ENCODE measurements around the gene TOGARAM1.

- PRO-cap = no peak
Observed at GRCh38 chr14:35985687-35986369, 159.7 kb downstream of the BRMS1L start.

DNA sequence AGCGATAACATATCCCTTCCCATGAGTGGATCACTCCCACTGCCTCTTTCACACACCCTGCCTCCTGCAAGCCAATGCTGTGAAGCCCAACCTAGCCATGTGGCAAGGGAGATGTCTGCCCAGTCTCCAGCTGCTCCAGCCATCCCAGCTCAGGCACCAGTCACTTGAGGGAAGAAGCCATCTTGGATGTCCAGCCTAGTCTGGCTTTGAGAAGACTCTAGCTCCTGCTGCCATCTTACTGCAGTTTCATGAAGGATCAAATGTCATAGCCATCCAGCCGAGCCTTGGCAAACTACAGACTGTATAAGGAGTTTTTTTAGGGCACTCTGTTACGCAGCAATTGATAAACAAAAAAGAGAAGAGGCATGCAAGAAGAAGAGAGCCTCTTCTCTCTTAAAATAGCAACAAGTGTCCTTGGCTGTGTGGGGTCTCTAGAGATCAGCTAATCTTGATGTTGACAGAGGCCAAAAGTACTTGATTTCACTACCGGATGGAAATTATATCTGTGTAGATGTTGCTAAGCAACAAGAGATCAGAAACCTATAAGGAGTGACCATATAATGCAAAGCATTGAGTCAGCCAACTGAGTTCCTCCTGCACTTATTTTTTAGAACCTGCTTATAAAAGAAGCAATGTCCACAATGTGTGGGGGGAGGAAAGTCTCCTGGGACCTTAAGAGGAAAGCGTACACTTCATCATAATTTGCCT is 241.5 kb downstream of the BRMS1L start:
- PRO-cap = unidirectional peak, minus-strand start at position 202 of the sequence

- PRO-cap = bidirectional peak, plus-strand start at chr14:36218006, minus-strand start at chr14:36217738
Observed at GRCh38 chr14:36217881-36218106, 102.6 kb downstream of the MBIP start.

- PRO-cap = bidirectional peak, plus-strand start at chr14:36514072, minus-strand start at chr14:36513535; bidirectional peak, plus-strand start at chr14:36514378, minus-strand start at chr14:36514332
Observed at GRCh38 chr14:36513440-36514428, 6.3 kb downstream of the NKX2-1 start.

DNA sequence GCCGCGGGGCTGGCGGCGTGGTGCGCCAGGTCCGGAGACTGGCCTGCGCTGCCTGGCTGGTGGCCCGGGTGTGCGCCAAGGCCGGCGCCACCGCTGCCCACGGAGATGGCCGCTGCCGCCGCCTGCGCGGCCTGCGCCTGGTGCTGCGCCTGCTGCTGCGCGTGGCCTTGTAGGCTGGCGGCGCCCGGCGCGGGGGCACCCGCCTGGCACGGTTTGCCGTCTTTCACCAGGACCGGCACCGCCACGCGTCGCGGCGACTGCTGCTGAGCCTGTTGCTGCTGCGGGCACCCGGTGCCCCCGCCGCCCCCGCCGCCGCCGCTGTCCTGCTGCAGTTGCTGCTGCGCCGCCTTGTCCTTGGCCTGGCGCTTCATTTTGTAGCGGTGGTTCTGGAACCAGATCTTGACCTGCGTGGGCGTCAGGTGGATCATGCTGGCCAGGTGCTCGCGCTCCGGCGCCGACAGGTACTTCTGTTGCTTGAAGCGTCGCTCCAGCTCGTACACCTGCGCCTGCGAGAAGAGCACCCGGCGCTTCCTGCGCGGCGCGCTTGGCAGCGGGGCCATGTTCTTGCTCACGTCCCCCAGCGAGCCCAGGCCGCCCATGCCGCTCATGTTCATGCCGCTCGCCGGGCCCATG is 2.5 kb downstream of the NKX2-1 start:
- PRO-cap = bidirectional peak, plus-strand start at position 495 of the sequence, minus-strand start at position 259 of the sequence

DNA sequence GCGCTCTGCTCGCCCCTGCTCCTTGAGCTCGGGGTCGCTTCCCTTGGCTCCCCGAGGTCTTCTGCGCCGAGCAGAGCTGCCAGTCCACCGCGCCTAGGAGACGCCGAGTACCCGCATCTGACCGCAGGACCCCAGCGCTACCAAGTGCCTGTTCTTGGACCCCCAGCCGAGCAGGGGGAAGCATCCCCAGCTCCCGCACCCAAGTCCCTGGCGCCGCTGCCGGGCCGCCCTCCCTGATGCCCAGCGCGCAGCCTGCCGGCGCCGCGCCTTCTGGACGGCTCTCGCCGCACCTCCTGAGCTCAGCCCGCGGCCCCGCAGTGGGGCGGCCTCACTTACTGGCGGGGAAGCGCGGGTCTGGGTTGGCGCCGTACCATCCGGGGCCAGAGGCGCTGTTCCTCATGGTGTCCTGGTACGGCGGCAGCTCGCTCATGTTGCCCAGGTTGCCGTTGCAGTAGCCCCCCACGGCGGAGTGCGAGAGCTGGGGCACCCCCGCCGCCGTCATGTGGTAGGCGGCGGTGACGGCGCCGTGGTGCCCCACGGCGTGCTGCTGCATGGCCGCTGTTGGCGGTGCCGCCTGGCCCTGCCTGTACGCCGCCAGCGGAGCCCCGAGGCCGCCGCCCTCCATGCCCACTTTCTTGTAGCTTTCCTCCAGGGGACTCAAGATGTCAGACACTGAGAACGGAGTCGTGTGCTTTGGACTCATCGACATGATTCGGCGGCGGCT is 1.2 kb downstream of the NKX2-1 start:
- PRO-cap = bidirectional peak, plus-strand start at position 399 of the sequence, minus-strand start at position 272 of the sequence; unidirectional peak, minus-strand start at position 637 of the sequence

DNA sequence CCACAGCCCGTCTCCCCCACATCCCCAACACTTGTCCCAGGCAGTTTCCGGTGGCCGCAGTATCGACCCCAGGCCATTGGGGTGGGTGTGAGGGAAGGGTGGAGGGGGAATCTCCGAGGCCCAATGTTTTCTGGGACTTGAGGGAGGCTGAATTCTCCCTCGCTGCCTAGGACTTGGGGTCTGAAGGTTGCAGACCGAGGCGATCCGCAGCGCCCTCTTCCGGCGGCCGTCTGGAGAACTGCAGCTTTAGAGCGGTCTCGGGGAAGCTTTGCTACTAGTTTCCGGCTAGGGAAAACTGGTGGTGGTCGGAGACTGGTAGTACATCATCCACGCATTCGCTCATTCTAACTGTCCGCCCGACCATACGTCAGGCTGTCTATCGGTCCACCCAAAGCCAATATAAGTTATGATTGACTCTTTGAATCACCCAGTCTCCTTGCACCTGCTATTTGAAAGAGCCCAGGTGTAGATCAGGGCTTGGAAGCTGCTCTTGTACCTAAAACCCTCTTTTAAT is 5.5 kb upstream of the NKX2-1 start:
- PRO-cap = bidirectional peak, plus-strand start at position 277 of the sequence, minus-strand start at position 175 of the sequence

DNA sequence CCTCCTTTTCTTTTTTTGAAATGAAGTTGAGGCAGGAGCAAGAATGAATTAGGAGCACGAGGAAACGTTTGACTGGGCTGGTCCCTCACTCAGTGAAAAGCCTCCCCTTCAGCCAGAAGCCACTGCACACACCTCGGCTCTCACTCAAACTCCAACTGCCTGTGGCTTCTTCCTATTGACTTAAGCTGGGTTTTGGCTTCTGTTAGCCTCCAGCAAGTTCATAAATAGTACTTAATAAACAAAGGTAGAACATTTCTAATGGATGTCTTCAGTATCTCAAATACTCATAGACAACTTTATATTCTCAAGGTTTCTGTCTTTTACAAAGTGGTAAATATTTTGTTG is 21.7 kb downstream of the PAX9 start:
- PRO-cap = no peak

DNA sequence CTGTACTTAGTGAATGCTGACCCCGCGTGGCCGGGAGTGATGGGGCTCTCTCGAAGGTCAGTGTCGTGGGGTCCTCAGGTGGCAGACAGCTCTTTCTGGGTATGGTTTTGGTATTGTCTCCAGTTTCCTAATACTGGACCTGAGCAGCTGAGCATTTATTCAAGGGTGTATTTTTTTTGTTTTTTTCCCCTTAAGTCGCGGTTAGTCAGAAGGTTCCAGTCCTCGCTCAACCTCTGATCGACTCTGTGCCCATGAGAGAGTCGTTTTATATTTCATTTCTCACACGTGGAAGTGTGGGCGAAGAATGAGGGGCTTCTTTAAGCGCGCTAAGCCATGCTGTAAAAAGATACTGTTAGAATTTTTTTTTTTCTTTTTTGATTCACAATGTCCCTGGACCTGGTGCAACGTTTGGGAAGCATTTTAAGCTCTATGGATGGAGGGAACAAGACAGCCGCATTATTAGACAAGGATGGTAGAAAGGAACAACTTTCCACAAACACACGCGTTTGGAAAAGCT is 544 bp downstream of the MIPOL1 start:
- PRO-cap = no peak

- PRO-cap = bidirectional peak, plus-strand start at chr14:37594477, minus-strand start at chr14:37594297
Observed at GRCh38 chr14:37593802-37594834, 931 bp downstream of the FOXA1 start.

DNA sequence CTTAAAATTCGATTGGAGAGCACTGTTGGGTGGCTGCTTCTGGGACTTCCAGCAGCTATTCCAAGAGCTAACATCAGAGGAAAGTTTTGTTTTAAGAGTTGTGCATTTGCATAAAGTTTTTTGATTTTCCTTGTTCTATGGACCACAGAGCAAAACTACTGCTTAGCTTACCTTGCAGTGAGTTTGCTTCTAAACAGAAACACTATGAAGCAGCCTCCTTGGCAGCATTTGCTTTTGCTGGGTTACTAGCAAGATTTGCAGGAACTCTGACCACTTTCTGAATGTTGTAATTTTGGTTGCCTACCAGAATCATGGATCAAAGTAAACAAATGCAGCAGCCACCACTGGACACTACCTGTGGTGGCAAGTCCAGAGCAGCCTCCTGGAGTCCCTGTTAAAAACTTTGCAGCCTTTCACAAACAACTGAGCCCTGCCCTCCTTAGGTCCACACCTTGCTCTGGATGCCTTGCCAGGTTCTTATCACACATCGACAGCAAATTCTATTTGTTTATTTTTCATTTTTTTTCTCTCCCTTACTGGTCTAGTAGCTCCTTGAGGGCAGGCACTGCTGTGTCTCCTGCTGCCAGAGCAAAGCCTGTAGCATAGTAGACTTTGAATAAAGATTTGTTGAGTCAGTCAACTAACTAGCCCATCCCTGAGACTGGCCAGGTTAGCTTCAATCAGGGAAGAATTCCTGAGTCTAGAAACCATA is 5.5 kb downstream of the TTC6 start:
- PRO-cap = no peak

DNA sequence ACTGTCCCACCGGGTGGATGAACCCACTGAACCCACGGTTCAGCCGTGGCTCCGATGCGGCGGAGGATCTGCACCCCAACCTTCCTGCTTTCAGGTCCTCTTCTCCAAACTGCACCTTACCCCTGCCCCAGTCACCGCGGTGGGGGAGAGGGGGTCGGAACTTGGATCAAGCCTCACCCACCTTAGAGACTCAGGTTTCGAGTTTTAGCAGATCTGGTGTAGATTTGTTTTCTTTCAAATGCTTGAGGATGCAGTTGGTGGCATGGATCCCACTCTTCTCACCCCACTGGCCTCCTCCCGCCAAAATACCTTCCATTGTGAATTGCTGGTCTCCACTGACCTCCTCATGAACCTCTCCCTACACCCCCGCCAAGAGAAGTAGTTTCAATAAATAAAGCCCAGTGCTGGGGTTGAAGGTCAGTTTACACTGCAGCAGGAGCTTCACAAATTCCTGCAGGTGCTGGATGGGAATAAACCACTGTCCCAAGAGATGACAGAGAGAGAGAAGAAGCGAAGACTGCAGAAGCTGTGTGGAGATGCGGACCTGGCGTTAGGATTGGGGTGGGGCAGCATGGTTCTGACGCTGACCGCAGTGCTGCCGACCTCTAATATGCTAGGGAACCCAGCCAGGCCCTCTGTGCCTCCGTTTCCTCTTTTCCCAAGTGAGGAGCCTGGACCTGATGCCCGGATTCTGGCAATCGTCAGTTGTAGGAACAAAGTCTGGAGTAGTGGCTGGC is 7.3 kb downstream of the TTC6 start:
- PRO-cap = no peak

- PRO-cap = no peak
Observed at GRCh38 chr14:38207090-38207682, 518 bp upstream of the SSTR1 start.

GRCh38 chr14:39004091-39004757 is 98.8 kb downstream of the SEC23A start:
- PRO-cap = no peak

GRCh38 chr14:39276860-39277252 is 43.1 kb downstream of the MIA2 start:
- PRO-cap = no peak

GRCh38 chr14:39386617-39387064 is 45.6 kb downstream of the FBXO33 start:
- PRO-cap = no peak

- PRO-cap = no peak
Observed at GRCh38 chr14:39416091-39416801, 16.0 kb downstream of the FBXO33 start.

GRCh38 chr14:41607756-41608460 is 1.2 kb downstream of the LRFN5 start:
- PRO-cap = no peak

DNA sequence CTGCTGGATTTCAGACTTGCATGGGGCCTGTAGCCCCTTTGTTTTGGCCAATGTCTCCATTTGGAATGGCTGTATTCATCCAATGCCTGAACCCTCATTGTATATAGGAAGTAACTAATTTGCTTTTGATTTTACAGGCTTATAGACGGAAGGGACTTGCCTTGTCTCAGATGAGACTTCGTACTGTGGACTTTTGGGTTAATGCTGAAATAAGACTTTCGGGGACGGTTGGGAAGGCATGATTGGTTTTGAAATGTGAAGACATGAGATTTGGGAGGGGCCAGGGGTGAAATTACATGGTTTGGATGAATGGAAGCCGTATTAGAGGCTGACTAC is 174.3 kb upstream of the C14orf28 start:
- PRO-cap = no peak

DNA sequence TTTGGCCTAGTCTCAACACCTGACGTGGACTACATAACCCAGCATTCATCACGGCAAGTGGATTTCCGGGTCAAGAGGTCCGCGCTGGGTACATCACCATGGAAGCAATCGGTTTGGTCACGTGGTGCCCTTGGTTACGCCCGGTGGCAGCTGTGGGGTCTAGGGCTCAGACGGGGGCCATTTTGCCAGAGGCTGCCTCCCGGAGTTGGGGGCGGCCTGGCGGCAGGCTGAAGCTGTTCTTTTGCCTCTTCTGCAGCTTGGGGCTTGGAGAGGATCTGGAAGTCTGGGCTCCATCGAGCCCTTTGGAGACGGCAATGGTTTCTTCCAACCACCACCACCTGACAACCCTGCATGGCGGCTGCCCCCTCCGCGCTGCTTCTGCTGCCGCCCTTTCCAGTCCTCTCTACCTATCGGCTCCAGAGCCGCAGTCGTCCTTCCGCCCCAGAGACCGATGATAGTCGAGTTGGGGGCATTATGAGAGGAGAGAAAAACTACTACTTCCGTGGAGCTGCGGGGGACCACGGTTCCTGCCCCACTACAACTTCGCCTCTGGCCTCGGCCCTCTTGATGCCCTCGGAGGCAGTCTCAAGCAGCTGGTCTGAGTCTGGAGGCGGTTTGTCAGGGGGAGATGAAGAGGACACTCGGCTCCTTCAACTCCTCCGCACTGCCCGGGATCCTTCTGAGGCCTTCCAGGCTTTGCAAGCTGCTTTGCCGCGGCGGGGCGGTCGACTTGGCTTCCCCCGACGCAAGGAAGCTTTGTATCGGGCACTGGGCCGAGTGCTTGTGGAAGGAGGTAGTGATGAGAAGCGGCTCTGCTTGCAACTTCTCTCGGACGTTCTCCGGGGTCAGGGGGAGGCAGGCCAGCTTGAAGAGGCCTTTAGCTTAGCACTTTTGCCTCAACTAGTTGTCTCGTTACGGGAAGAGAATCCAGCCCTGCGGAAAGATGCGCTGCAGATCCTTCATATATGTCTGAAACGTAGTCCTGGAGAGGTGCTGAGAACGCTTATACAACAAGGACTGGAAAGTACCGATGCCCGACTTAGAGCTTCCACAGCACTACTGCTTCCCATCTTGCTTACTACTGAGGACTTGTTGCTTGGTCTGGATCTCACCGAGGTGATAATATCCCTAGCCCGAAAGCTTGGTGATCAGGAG is at the start of gene TOGARAM1:
TSS of gene TOGARAM1 (plus strand) at position 120 of the 1,155 bp plus-strand sequence.
- PRO-cap = bidirectional peak, plus-strand start at position 188 of the sequence, minus-strand start outside the sequence

Data from bronchus (tissue), 1 donor.